CMK (cell line): ENCODE measurements around a stretch of chr3.

GRCh38 chr3:153624099-153624724 lies 462.2 kb downstream of the RAP2B start:
- RRBS = no CpG with 5 or more reads among the region's 5 CpGs

DNA sequence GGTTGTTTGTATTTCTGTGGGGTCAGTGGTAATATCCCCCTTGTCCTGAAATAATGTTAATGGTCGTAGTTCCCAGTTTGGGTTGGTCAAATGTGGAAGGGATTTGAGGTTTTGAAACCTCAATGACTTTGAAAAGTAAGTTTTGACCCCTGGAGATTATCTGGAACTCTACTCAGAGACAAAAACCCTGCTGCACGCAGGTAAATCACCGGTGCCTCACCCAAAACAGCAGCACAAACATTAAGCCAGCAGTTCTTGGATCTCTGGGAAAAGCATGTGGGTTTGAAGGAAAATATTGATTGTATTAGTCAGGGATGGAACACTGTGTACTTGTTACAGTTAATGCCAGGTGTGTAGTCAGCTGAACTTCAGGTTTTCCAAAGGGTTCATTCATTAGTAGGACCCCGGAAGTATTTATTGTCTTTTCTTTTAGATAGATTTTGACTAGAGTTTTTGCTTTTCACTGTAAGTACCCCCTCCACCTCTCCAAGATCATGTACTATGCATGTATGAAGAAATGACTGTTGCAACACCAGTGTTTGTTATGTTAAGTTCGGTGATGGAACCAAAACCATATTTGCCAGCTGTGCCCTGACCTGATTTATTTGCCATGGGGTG lies 14.3 kb downstream of the ARHGEF26 start:
- RRBS = no CpG with 5 or more reads among the region's 5 CpGs

- RRBS = no CpG with 5 or more reads among the region's 4 CpGs
These were observed 92.4 kb downstream of the ARHGEF26 start for GRCh38 chr3:154213435-154214214.

DNA sequence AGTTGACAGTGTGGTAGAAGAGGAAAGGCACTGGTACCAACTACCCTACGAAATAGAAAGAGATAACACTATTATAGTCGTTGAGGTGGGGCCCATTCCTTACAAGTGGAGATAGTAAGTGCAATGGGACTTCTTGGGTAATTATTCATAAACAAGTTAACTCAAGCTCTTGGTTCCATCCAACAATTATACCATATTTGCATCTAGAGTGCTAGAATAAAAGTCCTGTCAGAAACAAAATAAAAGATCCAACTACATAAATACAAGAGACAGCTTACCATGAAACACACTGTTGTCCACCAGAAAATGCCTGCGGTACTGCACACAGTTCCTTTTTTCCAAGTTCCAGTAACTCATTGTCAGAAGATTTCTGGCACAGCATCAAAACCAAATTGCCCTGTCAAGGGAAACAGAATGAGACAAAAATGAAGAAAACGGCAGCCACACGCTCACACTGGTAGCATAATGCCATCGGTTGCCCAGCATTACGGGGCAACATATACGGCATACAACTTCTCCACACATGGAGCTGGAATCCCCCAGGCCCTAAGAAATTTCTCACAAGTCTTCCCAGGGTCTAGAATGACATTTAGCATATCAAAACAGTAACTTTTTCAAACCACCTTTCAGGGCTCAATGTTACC lies 40.9 kb downstream of the PLCH1 start:
- RRBS = no CpG with 5 or more reads among the region's 8 CpGs

GRCh38 chr3:155704512-155705259 lies 40.2 kb downstream of the PLCH1 start:
- RRBS = no CpG with 5 or more reads among the region's 4 CpGs

DNA sequence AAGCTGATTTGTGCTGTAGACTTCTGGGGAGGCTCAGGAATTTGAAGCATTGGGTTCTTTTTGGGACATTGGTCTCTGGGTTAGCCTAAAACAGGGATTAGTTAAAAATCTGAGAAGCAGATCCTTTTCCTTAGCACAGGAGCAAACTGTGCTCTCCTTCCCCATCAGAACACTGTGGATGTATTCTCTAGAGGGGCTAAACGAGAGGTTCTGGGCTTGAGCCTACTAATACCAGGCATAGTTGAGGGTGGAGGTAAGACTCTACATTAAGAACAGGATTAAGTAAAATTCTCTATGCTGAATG lies 42.3 kb downstream of the GMPS start:
- RRBS = no CpG with 5 or more reads among the region's 1 CpG

DNA sequence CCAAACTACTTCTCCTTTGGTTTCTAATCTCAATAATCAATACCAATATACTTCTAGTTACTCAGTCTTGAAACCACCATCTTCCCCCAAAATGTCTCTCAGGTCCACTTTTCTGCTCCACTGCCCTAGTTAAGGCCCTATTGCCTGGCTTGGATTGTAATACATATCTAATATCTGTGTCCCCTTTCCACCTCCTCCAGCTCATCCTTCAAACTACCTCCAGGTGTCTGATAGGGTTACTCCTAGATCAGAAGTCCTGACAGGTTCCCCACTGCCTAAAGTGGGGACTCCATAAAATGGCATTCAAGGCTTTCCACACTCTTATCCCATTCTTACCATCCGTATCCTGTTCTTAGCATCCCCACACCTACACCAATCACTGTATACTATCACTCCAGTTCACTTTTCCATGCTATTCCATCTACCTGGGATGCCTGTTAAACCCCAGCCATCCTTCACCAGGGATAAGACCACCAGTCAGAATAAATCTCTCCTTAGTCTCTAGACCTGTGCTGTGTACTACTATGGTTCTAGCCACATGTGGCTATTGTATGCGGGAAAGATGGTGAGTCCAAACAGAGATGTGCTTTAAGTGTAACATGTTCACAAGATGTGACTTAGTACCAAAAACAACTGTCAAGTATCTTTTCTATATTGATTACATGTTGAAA lies 19.2 kb downstream of the SSR3 start:
- RRBS = no CpG with 5 or more reads among the region's 2 CpGs

- RRBS = no CpG with 5 or more reads among the region's 6 CpGs
These were observed 12.3 kb downstream of the SSR3 start for GRCh38 chr3:156542134-156543494.

DNA sequence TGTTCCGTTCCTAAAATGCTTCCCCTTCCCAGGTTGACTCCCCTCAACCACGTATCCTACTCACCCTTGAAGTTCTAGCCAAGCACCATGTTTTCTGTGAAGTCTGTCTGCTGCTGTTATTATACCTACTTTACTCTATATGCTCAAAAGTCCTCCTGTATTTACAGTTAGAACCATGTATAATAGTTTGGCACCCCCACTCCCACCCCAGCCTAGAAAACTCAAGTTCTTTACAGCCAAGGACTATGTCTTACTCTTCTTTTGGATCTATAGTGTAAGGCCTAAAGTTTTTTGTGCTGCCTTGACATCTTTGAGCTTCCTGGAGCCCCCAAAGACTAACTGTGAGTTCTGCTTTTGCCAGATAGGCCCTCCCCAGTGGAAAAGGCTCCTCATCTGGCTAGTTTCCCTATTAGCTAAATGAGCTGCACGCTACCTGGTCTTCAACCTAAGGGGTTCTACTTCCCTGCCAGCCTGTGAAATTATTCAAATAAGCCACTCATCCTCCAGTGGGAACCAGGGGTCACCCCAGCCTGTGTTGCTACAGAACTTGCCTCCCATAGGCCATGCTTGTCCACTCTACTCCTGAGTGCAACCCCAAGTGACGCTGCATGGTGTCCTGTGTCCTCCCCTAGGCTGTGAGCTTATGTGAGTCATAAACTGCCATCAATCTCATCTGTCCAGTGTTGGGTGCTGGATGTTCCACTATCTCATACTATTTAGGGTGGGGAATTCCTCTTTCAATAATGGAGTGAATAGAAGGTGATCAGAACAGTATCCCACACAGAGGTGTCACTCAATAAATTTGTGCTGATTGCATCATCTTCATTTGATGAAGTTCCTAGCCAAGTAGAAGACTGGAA lies 49.6 kb upstream of the SSR3 start:
- RRBS = no CpG with 5 or more reads among the region's 4 CpGs

DNA sequence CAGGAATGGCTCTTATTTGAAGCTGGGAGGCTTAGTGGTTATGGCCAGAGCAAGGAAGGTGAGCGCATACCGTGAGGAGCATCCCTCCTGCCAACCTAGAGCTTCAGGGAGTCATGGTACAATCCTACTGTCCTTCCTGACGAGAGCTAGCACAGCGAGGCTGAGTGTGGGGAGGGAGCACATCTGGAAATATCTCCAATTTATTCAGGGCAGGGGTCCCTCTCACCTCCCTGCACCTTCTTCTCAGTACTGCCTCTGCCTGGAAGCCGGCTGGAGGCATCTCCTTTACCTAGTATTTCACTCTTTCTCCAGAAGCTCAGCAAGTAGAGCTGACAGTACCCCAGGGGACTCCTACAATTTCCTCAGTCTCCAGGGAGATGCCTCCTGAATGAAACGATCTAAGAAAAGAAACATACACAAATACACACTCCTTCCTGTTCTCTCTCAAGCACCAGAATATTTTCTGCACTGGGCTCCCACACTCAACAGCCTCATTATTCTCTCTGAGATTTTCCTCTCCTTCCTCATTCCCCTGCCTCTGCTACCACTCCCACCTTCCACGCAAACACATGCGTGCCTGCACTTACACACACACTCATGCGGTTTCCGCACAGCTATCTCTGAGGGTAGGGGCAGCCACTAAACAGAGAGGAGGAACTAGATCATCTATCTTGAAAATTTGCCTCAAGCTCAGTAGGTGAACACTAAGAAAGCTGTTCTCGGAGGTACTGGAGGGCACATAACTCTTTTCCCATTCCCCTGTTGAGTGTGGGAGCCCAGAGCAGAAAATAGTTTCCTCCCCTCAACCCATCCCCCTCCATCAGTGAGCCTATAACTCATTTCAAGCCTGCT lies 30.8 kb upstream of the TIPARP start:
- RRBS = no CpG with 5 or more reads among the region's 11 CpGs

DNA sequence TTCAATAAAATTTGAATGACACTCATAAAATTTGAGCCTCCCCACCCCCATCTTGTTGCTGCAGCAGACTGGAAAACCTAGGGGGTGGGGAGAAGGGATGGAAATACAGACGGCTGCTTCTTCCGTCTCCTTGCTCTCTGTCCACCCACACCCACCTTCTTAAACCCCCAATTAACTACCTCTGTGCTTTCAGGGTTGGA lies 16.1 kb upstream of the TIPARP start:
- RRBS = no CpG with 5 or more reads among the region's 2 CpGs

GRCh38 chr3:156675970-156676346 lies 1.6 kb downstream of the TIPARP start:
- RRBS = no CpG with 5 or more reads among the region's 15 CpGs

DNA sequence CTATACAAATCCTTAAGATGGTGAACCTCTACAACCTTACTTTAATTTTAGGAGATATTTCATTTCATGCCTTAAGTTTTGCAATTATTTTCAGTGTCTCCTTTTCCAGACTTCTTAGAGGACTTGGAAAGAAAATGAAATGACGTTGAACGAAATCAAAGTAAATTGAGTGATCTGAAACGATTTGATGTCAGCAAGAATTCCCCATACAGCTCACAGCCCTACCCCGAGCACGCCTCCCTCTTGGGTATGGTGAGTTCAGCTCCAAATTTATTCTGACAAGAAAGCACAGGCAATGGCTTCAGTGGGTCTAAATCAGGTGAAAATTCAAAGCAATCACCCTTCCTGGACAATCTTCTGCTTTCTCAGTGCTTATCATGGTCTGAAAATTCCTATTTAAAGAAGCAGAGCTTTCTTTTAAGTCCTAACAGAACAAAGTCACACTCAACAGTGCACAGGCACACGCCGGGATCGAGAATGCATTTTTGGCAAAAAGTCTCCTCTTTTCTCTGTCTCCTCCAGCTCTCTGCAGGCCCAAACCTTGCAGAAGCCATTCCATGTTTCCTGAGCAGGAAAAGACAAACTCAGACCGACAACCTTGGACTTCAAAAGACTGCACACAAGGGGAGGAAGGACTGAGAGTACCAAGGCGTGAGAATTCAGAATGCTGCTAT lies 72.0 kb downstream of the CCNL1 start:
- RRBS = no CpG with 5 or more reads among the region's 10 CpGs

- RRBS = 3% methylated on average over 5 of the region's 29 CpGs
These were observed 71.4 kb downstream of the CCNL1 start for GRCh38 chr3:157088439-157089034.

DNA sequence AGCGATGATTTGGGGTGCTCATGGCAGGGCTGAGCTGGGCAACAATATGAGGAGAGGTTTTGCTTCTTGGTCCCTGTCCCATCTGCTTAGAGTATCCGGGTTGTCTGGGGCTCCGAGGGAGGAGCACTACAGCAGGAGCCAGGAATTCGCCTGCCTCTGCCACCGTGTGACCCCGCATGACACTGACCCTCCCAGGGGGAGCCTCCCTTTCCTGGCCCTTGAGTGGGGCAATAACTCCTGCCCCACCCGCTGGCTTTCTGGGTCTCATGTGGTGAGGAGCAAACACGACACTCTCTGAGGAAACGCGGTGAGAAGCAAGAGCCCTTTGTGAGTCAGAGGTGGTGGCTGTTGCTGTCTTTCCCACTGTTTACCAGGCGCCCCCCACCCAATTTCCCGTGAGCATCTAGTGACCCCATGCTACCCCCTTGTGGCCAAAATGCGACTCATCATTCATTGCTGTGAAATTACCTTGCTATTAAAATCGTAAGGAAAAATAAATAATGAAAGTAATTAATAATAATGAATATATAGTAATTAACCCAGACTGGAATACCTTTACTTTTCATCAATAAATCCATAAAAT lies 29.5 kb downstream of the CCNL1 start:
- RRBS = no CpG with 5 or more reads among the region's 14 CpGs

DNA sequence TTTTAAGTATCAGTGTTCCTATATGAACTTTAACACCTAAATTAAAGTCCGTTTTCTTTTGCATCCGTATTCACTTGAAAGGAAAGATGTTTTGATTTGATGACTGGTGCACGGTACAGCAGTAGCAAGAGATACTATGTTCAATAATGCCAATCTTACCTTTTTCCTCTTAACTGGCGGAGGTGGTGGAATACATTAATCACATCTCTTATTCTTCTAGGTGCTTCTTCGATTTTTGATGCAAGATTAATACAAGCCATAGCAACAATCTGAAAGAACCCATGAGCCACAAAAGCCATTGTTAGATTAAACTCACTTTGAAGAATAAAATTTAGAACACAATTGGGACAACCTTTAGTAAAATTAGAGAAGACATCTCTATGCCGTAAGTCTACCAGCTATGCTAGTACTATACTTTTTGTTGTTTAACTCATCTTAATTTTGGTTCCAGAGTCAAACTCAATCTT lies 1.2 kb downstream of the CCNL1 start:
- RRBS = no CpG with 5 or more reads among the region's 6 CpGs

DNA sequence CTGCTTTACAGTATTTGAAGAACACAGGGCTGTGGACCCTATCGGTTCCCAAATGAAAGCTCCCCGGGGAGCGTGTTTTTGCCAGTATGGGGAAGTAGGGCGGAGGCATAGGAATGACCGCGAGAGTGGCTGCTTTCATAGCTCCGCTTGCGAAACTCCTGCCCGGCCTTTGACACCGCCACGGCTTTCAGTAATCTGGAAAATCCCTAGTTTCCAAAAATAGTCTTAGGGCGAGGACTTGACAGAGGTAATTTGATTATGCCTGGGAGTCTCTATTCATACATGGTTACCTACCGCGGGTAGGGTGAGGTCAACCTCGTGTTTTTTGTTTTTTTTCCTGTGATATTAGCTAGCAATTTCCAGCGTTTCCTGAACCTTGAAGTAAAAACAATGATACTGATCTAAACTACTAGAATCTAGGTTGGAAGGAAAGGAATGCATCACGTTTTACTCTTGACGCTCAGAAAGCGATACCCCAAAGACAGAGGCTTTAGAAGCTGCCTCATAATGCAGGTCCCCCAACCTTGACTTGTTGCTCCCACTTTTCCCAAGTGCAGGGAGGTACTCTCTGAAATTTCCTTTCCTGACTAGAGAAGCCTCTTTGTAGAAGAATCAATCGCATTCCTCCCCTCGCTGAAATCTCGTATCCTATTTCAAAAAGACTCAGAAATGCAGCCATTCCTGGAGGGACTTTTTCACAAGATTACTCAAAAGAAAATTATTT lies 867 bp upstream of the CCNL1 start:
- RRBS = under 1% methylated on average over 5 of the region's 22 CpGs

- RRBS = no CpG with 5 or more reads among the region's 3 CpGs
These were observed 7.4 kb upstream of the CCNL1 start for GRCh38 chr3:157167350-157167811.

DNA sequence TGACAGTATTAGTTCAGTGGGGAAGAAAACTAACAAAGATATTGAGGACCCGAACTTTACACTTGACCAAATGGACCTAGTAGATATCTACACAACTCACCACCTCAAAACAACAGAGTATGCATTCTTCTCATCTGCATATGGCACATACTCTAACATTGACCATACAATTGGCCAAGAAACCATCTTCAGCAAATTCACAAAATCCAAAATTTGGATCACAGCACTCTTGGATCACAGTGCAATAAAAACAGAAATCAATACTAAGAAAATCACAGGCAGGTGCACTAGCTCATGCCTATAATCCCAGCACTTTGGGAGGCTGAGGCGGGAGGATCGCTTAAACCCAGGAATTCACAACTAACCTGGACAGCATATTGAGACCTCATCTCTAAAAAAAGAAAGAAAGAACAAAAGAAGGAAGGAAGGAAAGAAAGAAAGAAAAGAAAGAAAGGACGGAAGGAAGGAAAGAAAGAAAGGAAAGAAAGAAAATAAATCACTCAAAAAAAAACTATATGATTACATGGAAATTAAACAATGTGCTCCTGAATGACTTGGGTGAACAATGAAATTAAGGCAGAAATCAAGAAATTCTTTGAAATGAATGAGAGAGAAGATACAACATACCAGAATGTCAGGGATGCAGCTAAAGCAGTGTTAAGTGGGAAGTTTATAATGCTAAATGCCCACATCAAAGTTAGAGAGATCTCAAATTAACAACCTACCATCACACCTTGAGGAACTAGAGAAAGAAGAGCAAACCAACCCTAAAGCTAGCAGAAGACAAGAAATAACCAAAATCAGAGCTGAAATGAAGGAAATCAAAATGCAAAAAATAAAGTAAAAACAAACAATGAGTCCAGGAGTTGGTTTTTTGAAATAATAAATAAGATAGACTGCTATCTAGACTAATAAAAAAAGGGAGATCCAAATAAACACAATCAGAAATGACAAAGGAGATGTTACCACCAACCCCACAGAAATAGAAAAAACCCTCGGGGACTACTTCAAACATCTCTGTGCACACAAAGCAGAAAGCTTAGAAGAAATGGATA lies 29.4 kb upstream of the CCNL1 start:
- RRBS = no CpG with 5 or more reads among the region's 5 CpGs

GRCh38 chr3:158019974-158020546 lies 86.2 kb downstream of the SHOX2 start:
- RRBS = no CpG with 5 or more reads among the region's 17 CpGs